Tongue (tissue), 2 donors: ENCODE measurements around the gene QRICH1.

- RAMPAGE, long total RNA: no peak
Observed at GRCh38 chr3:48739011-48739825, 22.2 kb upstream of the IP6K2 start.

GRCh38 chr3:48897237-48898240, 1.1 kb downstream of the SLC25A20 start:
- RAMPAGE, long total RNA: no peak

DNA sequence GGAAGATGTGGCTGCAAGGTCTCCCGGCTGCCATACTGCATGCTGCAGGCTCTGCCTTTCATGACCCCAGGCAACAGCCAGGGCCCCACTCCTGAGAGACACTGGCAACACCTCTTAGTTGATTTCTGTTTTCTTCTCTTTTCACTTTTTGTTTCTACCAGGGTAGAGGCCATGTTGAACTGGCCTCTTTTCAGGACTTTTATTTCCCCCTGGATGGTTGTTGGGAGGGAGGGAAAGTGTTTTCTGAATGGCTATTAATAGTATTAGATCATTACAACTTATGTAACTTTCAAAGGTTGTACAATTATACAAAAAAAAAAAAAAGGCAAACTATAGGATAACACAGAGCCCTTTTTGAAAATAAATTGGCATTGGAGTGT, 6.8 kb upstream of the P4HTM start:
- RAMPAGE, long total RNA: no peak

GRCh38 chr3:48991135-48991871, 1.3 kb downstream of the P4HTM start:
- RAMPAGE, long total RNA: no peak

GRCh38 chr3:49013555-49014806, 4.4 kb downstream of the DALRD3 start:
- RAMPAGE, long total RNA: no peak

DNA sequence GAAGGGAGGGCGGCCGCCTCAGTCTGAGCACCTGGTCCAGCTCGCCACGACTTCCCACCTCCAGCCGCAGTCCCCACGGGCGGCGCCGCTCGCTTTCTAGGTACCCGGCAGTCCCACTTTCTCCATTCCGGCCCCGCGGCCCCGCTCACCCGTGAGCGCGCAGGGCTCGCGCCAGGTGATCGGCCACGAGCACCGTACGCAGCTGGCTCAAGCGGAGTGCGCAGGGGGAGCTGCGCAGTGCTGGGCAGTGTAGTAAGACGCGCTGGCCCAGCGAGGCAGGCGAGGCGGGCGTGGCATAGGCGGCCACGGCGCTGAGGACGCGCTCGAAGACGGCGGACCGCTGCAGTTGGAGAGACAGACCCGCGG, 523 bp downstream of the DALRD3 start:
- RAMPAGE, long total RNA: no peak

- RAMPAGE, long total RNA: no peak
Observed at GRCh38 chr3:49024013-49024631, 2.2 kb downstream of the NDUFAF3 start.

DNA sequence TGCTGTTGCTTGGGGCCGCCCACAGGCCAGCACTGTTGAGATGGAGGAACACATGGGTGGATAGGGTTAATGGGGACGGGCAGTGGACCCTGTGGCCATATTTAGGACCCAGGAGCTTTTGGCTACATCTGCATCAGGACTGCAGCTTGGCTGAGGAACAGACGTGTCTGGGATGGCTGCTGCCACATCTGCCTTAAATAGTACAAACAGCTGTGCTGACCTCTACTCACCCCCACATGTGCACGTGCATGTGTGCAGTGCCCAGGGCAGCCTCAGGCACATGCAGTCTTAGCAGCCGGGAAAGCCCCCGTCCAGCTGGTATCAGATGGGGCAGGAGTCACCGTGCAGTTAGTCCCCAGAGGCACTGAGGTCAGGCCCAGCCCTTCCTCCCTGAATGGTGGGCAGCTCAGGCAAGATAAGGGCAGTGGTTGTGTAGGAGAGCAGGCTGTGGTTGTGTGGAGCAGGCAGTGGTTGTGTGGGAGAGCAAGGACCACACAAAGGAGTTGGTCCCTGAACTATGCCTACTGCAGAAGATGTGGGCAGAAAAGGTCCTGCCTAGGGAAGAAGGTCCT, 3.4 kb downstream of the NDUFAF3 start:
- RAMPAGE, long total RNA: no peak

DNA sequence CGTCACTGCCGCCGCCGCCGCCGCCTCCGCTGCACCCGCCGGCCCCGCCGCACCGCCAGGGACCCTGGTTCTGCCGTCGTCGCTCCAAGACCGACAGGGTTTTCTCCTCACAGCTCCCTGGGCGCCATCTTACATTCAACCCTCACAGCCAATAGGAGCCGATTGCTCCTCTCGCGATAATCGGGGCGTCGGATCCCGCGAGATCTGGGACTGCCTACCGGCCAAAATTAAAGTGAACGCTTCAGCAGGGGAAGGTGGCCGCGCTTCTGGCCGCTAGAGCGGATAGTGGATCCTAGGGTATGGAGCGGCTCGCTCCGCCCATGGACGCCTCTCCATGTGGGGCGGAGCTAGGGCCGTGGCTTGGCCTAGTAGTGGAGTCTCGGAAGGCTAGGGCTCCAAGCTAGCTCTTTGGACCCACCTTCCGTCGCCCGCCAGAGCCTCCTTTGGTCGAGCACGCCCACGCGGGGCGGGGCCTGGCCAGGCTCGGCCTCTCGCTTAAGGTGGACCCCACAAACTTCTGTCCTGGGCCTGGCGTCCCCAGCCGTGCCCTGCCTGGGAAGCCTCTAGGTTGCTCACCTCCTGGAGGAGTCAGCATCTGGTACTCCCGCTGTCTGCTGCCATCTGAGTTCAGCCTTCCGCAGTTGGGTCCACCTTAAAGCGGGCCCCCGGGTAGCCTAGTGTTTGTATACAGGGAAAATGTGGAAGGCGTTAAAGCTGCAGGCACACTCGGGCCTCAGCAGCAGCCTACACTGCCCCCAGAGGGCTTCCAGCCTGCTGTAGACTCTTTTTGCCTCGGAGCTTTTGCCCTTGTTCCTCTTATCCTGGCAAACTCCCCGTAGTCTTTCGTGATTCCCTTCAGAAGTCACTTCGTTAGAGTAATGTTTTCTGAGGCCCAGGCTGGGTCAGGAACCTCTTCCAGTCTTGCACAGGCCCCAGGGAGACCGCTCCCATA, at the start of gene QRICH1:
TSS of gene QRICH1 (minus strand) at position 153 of the 952 bp plus-strand sequence.
- RAMPAGE, long total RNA: start-site peak on the minus strand centred at position 140 of the sequence, 28 bp wide, 28 and 25 reads in 2 replicates

GRCh38 chr3:49103207-49103790, 1.3 kb downstream of the QARS1 start:
- RAMPAGE, long total RNA: no peak

- RAMPAGE, long total RNA: no peak
Observed at GRCh38 chr3:49162216-49163067, 3.7 kb downstream of the CCDC71 start.

GRCh38 chr3:49164941-49166158, 781 bp downstream of the CCDC71 start:
- RAMPAGE, long total RNA: no peak

DNA sequence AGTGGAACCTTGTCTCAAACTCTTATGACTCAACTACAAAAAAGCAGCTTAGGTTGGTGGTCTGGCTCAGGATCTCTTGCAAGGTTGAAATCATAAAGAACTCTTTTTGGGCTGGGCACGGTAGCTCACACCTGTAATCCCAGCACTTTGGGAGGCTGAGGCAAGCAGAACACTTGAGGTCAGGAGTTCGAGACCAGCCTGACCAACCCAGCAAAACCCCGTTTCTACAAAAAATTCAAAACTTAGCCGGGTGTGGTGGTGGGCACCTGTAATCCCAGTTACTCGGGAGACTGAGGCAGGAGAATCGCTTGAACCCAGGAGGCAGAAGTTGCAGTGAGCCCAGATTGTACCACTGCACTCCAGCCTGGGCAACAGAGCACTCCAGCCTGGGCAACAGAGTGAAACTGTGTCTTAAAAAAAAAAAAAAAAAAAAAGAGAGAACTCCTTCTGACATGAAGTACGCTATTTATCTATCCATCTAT, 19.6 kb upstream of the GPX1 start:
- RAMPAGE, long total RNA: no peak

GRCh38 chr3:49498287-49498639, 28.2 kb downstream of the DAG1 start:
- RAMPAGE, long total RNA: no peak

GRCh38 chr3:49674924-49675397, 810 bp downstream of the APEH start:
- RAMPAGE, long total RNA: no peak

GRCh38 chr3:49720149-49720869, 825 bp upstream of the AMIGO3 start:
- RAMPAGE, long total RNA: no peak

- RAMPAGE, long total RNA: no peak
Observed at GRCh38 chr3:49802623-49802777, 561 bp upstream of the INKA1 start.

DNA sequence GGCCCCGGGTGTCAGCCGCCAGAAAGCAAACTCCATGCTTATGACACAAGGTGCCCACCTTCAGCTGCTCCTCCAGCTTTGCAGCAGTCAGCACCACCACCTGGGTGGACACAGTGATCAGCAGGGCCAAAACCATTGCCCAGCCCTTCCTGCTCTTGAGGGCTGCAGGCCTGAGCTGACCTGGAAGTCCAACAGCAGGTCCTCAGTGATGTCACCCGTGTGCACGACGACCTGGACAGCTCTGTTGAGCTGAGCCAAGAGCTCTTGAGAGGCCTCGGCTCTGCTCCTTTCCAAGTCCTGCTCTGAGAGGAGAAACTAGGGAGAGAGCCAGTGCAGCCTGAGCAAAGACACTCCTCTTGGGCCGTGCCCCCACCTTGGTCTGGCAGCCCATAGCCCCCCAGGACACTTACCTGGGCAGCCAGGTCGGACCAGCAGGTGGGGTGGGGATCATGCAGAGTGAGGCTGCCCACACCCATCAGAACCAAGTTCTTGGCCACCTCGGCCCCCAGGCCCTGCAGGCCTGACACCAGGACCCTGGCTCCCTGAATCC, 609 bp downstream of the UBA7 start:
- RAMPAGE, long total RNA: no peak

- RAMPAGE, long total RNA: no peak
Observed at GRCh38 chr3:49868076-49868607, 1.6 kb downstream of the CAMKV start.

GRCh38 chr3:50121980-50122645, 33.0 kb upstream of the SEMA3F start:
- RAMPAGE, long total RNA: no peak